Melanocyte of skin (primary cell): ENCODE measurements around the genes MMP20, MMP8, MMP13, ELMOD1, SLN and RAB39A.

DNA sequence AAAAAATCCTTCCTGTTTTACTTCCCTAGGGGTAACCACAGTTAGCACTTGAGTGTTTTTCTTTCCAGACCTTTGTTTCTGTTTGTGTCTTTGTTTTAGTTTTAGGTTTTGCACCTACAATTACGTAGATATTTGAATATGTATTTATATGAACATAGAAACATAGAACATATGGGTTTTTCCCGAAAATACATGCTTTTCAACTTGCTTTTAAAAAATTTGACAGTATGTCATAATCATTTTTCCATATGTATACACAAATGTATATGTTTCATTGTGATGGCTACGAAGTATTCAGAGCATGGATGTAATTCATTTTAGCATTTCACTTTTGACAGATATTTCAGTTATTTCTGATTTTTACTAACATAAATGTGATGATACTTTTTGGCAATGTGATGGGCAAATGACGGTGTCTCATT is 12.7 kb upstream of the TMEM123 start:
- CAGE, long polyA plus RNA, 2 experiments = no peak in any of the 2 experiments

DNA sequence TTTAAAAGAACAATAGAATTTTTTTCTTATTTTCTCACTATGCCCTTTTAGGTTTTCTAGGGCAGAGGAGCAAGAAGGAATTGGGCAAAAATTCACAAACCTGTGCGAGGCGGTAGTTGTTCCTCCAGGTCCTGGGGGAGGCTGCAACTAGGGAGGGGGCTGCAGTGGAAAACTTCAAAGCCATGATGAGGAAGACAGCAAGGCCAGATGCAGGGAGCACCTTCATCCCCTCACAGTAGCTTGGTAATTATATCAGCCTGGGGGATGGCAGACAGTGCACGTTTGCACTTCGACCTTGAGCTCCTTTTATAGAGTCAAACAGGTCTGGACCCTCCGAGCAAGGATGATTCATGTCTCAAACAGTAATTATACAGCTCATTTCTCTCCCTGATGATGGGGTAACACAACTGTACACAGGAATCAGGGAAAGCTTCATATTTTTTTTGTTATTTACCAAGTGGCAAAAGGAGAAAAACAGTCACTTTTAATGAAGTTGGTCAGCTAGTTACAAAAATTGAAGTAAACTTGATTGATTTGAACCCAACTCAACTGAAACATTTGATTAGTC is at the start of gene MMP20:
TSS of gene MMP20 (minus strand) at position 239 of the 568 bp plus-strand sequence.
- CAGE, long polyA plus RNA, 2 experiments = no peak in any of the 2 experiments

DNA sequence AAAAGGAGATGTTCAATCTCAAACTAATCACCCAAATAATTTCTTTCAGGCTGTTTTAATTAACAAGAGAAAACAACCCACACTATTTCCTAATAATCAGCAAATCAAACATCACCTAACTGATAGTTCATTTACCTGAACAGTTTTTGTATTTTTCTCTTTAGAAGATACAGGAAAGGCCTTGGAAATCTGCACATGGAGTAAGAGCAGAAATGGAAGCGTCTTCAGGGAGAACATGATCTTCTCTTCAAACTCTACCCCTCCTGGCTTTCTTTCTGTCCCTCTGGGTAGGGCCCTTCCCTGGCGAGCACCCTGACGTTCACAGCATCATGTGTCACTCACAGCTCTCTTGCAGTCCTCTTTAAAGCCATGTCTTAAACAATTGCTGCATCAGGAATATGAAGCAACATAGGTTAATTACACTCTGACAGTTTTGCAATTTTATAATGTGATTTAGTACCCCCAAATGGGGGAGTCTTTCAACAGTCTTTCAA is at the start of gene MMP8:
TSS of gene MMP8 (minus strand) at position 336 of the 494 bp plus-strand sequence.
- CAGE, long polyA plus RNA, 2 experiments = no peak in any of the 2 experiments

GRCh38 chr11:102799559-102800443 is 1.8 kb upstream of the MMP1 start:
- CAGE, long polyA plus RNA, 2 experiments = no peak in any of the 2 experiments

GRCh38 chr11:102920290-102920565 is 35.3 kb downstream of the MMP13 start:
- CAGE, long polyA plus RNA, 2 experiments = no peak in any of the 2 experiments

- CAGE, long polyA plus RNA, 2 experiments = no peak in any of the 2 experiments
Observed at GRCh38 chr11:102955498-102955841, at the start of gene MMP13. Gene MMP13, minus strand, starts transcription at chr11:102955732.

GRCh38 chr11:103908005-103908580 is 128.3 kb upstream of the DDI1 start:
- CAGE, long polyA plus RNA, 2 experiments = no peak in any of the 2 experiments

DNA sequence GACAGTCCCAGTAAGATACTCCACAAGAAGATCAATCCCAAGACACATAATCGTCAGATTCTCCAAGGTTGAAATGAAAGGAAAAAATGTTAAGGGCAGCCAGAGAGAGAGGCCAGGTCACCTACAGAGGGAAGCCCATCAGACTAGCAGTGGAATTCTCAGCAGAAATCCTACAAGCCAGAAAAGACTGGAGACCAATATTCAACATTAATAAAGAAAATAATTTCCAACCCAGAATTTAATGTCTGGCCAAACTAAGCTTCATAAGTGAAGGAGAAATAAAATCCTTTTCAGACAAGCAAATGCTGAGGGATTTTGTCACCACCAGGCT is 2.2 kb upstream of the CASP4 start:
- CAGE, long polyA plus RNA, 2 experiments = no peak in any of the 2 experiments

DNA sequence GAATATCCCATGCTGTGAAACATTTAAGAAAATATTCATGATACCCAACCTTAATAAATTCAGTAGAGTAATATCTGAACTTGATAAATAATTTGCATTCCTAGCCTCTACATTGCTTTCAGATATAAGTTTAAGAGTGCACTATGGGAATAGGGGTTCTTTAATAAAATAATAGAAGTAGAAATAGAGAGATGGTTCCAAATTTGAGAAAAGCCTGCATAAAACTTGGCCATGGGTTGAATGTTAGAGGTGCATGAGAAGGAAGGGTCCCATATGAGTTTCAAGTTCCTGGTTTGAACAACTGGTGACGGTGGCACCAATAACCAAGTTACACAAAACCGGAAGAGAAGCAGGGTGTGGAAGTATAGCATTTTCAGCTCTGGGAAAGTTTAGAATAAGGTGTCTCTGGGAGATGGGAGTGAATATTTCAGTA is 2.5 kb downstream of the CASP1 start:
- CAGE, long polyA plus RNA, 2 experiments = no peak in any of the 2 experiments

- CAGE, long polyA plus RNA, 2 experiments = no peak in any of the 2 experiments
Observed at GRCh38 chr11:106956896-106957592, 61.2 kb downstream of the GUCY1A2 start.

- CAGE, long polyA plus RNA, 2 experiments = no peak in any of the 2 experiments
Observed at GRCh38 chr11:107455573-107456024, 2.0 kb downstream of the CWF19L2 start.

DNA sequence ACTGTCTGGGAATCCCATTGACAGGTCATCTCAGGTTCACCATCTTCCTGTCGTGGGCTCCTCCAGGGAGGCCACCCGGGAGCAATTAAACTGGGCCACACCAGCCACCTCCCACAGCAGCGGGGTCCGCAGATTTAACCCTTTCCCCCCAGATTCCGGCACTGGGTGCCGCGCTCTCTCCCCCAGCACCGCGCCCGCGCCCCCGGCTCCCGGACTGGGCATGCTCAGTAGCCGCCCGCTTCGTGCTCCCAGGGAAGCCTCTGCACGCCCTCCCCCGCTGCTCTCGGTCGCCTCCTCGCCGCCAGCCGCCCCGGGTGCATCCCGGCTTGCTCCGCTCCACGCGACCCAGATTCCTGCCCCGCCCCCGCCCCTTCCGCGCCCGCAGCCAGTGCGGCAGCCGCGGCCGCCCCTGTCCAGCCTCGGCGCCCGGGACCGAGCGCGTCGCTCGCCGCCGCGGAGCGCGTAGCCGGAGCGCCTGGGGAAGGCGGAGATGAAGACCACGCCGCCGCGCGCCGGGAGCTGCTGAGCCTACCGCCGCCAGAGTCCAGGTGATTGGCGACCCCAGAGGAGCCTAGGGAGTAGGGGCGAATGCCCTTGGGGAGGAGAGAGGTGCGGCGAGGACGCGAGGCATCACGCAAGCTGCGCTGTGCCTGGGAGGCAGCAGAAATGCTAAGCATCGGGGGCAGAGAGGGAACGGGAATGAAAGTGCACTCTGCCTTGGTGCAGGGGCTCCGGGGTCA is at the start of gene ELMOD1:
TSS of gene ELMOD1 (plus strand) at position 286 of the 740 bp plus-strand sequence.
- CAGE, long polyA plus RNA, 2 experiments = no peak in any of the 2 experiments

- CAGE, long polyA plus RNA, 2 experiments = no peak in any of the 2 experiments
Observed at GRCh38 chr11:107711885-107712321, at the start of gene SLN. Gene SLN, minus strand, starts transcription at chr11:107712056.

DNA sequence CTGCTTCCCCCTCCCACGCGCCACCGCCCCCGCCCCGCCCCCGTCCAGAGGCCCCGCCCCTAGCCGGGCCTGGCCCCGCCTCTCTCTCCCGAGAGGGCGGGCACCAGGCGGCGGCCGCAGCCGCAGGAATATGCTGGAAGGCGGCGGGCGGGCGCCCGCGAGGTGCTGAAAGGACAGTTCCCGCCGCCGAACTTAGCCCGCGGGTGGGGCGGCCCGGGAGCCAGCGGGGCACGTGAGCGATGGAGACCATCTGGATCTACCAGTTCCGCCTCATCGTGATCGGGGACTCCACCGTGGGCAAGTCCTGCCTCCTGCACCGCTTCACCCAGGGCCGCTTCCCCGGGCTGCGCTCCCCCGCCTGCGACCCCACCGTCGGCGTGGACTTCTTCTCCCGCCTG is at the start of gene RAB39A:
TSS of gene RAB39A (plus strand) at position 119 of the 398 bp plus-strand sequence.
- CAGE, long polyA plus RNA, 2 experiments = no peak in any of the 2 experiments

GRCh38 chr11:108056059-108056863 is 47.6 kb downstream of the CUL5 start:
- CAGE, long polyA plus RNA, 2 experiments = no peak in any of the 2 experiments

GRCh38 chr11:108221862-108222219 is 597 bp downstream of the NPAT start:
- CAGE, long polyA plus RNA, 2 experiments = no peak in any of the 2 experiments

GRCh38 chr11:108340936-108341422 is 118.1 kb downstream of the ATM start:
- CAGE, long polyA plus RNA, 2 experiments = no peak in any of the 2 experiments

GRCh38 chr11:108481830-108482397 is 14.6 kb upstream of the C11orf65 start:
- CAGE, long polyA plus RNA, 2 experiments = no peak in any of the 2 experiments

DNA sequence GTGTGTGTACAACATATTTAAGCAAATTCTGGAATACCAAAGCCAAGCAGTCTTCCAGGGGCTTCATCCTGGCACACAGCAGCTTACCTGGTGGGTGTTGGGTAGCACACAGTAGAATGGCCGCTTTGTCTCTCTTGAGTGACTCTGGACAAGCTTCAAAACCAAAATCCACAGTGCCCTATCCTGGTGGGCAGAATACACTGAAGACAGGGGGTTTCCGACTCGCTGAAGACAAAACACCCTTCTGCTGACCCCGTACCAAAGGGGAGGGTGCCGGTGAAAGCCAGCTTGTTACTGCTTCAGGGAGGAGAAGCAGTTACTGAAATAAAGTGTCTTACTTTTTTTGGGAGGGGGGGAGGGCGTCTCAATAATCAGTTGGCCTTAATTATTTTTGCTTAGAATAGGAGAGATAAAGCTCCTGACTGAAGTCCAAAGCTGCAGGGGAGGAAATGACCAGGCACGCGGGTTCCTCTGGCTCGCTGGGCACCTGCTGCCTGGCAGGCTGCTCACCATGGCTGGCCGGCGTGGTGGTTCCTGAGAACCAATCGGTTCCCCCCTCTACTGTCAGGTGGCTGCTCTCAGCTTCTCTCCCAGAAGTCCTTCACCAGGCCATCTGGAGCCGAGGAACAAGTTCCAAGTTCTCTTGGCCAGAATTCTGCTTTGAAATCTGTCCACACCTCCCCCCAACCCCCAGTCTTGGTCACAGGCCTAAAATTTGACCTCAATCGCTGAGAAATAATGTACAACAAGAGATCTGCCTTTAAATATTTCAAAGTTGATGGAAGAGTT is 25.5 kb downstream of the EXPH5 start:
- CAGE, long polyA plus RNA, 2 experiments = no peak in any of the 2 experiments

GRCh38 chr11:108806186-108807124 is 141.6 kb downstream of the DDX10 start:
- CAGE, long polyA plus RNA, 2 experiments = no peak in any of the 2 experiments